Ileum (tissue), 1 donor: ENCODE measurements around a stretch of chr17.

DNA sequence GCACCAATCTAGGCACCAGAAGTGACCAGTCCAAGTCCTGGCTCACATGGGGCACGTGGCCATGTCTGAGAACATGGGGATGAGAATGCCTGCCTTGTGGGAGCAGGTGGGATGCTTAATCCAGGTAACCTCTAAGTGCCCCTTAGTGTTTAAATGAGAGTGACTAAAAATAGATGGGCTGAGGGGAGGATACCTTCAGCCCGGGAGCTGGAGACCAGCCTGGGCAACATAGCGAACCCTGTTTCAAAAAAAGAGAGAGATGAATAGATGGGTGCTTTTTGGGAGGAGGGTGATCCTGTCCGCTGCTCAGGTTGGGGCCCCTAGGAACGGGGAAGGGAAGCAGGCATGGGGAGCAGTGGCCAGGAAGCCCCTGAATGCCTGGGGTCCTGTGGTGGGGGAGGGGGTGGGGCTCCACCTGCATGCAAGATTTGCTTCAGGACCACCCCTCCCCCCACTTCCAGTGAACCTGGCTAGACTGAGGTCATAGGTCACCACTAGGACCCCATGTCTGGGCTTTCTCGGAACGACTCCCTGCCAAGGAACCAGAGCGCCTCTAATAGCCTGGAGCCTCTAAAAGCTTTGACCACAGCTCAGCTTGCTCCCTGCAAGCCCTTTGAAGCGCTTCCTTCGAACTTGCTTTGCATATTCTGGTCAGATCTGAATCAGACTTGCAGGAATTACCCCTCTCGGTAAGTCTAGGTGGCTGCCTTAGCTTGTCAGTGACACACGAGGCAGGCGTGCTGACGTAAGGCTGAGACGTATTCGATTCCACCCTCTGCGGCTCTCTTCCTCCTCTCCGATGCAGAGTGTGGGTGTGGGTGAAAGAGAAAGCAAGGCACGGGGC, 3.8 kb downstream of the SOCS3 start:
- PRO-cap = bidirectional peak, plus-strand start at position 804 of the sequence, minus-strand start at position 782 of the sequence

DNA sequence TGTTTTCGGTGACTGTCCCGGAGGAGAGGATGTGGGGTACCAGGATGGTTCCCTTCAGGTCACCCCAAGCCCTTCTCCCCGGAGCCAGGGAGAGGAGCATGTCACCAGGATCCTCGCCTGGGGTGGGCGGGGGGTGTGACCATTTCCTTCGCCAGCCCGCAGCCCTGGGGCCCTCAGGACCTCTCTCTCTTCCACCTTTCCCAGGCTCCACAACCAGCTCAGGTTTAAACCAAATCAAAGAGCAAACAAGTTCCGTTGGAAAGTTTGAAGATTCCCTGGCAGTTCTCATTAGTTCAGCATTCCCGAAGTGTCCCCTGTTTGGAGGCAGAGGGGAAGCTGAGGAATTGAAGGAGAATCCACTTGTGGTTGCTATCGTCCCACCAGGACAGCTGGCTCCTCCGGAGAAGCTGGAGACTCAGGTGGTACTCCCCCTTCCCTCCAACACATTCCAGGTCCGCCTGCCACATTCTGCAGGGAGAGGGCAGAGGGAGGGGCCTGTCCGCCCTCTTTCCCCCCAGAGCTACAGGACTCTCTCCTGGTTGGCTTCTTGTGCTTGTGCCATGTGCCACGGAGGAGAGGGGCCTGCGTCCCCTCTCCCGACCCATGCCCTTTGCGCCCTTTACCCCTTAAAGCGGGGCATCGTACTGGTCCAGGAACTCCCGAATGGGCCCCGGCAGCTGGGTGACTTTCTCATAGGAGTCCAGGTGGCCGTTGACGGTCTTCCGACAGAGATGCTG, 1.9 kb downstream of the SOCS3 start:
- PRO-cap = no peak

DNA sequence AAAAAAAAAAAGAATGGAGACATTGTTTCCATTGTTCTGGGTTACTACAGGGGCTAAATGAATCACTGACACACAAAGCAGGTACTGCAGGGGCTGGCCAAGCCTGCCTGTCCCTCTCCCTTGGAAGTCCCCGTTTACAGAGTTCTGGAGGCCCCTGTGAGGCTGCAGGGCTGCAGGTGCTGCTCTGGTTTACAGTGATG, 39.1 kb downstream of the DNAH17 start:
- PRO-cap = no peak

GRCh38 chr17:78669606-78669881, 92.3 kb upstream of the DNAH17 start:
- PRO-cap = no peak

- PRO-cap = no peak
These were observed 92.8 kb upstream of the DNAH17 start for GRCh38 chr17:78669882-78670416.

GRCh38 chr17:78679274-78679864, 102.2 kb upstream of the DNAH17 start:
- PRO-cap = no peak

DNA sequence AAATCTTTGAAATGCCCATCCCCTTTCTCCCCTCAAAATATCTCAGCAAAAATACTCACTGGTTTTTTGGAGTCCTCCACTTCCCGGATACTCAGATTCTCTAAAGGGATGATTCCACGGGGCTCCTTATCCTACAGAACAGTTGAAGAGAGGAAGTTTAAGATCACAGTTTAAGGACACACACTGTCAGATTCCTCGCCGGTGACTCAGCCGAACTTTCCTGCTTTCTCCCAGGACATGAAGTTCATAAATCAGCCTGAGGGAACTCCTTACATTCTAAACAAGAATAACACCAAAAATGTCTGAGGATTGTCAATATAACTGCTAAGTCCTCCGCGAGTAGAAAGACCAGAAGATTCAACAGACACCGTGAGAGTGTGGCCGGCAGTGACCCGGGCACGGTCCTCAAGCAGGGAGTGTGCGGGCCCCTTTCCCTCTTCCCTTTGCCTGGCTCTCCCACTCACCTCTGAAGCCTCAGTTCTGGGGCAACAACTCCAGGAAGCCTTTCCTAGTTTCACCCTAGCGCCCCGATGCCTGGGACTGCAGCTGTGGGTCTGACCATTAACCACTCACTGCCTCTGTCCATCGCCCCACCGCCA, 101.1 kb downstream of the CYTH1 start:
- PRO-cap = no peak

GRCh38 chr17:78722821-78724248, 58.7 kb downstream of the CYTH1 start:
- PRO-cap = unidirectional peak, minus-strand start at chr17:78723562

GRCh38 chr17:78726798-78727537, 55.1 kb downstream of the CYTH1 start:
- PRO-cap = no peak

- PRO-cap = bidirectional peak, plus-strand start at chr17:78748989, minus-strand start at chr17:78748819
These were observed 33.3 kb downstream of the CYTH1 start for GRCh38 chr17:78748648-78749291.

DNA sequence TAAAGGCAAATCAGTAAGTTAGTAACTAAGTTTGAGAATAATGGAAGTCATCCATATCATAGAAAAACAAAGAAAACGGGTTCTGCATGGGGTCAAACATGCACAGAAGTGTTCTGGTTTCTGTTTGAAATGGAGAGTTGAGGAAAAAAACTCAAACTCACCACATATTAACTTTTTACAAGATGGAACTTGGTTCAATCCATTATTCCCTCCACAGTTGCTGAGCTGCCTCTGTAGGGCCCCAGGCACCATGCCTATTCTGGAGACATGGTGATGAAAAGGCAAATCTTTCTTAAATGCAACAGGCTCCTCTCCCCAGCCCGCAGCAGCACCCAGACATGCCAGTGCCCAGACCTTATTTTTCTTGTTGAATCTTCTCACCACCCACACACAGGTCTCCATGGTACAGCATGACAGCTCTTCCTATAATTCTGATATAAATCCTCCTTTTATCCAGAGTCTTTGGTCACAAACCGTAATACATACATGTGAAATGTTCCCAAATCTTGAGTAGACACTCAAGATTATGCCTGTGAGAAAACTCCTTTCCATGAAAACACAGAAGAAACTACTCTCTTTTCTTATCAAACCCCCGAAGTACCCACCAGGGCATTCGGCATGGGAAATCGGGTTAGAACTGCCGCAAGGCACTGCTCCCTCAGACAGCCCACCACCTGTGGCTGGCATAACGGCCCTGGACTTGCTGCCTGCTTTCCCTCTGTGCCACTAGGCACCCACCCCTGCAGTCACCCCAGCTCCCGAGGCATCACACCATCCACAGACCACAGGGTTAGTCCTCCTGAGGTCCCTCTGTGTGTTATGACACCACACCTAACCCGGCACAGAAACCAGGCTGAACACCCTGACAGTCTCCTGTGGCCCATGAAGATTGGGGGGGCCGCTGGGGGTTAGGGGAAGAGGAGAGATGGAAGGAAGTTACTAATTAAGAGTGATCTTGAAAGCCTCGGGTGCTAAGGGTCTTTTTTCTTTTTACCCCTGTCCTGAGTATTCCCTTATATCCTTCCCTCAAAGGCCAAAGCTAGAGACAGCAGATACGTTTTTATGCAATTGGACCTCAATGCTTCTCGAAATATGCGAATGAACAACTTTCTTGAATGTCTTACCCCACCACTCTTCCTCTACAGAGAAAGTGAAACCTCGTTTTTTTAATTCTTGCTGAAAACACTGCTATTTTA, 7.3 kb downstream of the CYTH1 start:
- PRO-cap = no peak

DNA sequence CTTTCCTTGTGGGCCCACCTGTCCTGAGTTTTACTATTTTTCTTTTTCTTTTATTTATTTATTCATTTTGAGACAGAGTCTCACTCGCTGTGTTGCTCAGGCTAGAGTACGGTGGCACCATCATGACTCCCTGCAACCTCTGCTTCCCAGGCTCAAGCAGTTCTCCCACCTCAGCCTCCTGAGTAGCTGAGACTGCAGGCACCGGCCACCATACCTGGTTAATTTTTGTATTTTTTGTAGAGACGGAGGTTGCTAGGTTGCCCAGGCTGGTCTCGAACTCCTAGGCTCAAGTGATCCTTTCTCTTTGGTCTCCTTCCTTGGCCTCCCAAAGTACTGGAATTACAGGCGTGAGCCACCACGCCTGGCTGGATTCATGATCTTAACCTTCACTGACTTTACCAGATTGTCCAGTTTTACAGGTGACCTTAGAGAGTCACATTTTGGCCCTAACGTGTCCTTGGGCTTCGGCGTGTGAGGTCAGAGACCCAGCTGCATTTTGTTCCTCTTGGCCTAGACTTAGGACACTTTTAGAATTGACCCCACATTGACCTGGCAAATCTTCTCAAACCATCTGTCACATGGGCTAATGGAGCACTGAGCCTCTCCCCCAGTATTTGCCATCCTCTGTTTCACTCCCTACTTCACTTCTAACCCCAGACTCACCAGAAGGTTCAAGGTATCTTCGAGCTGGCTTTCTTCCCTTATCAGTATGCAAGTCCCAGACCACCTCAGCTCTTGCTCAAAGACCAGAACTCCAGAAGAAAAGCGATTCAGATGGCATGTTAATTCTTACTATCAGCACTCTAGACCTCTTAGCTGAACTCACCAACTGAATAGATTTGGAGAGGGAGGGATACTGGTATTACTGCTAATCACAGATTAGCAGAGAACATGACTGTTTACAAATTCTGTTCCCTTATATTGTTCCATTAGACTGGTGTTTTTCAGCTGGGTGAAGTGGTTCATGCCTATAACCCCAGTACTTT, 1.6 kb upstream of the CYTH1 start:
- PRO-cap = no peak

- PRO-cap = no peak
These were observed 13.9 kb upstream of the CYTH1 start for GRCh38 chr17:78795924-78796485.

DNA sequence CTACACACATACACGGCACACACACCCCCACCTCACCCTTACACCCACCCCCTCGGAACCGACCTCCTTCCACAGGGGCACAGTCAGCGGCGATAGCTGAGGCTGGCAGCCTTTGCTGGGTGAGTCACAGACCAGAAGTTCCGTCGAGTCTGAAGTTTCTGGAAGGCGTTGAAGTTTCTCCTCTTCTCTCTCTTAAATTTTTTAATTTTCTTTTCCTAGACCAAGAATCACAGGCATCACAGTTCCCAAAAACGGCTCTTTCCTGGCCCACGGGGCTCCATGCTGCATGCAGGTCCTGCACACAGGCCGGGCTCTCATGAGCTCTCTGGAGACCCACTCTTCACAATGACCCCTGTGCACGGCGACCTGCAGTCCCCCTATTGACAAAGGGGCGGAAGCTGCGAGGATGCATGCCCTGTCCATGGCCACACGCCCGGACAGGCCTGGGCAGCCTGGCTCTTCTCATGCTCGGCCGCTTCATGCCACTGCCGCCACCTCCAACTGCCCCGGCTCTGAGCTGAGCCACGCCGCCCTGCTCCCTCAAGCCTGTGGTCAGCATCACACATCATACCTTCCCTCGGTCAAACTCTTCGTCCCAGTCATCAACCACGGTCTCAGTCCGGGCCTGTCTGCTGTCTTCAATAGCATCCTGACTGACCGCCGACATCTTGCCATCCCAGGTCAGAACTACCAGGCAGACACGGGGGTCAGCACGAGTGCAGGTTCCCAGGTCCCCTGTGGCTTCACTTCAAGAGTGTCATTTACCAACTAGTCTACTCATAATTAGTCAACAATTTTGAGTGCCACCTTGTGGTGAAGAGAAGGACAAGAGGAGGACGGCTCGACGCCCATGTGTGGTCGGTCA, 16.5 kb upstream of the CYTH1 start:
- PRO-cap = no peak

GRCh38 chr17:78807115-78807787, 25.2 kb upstream of the CYTH1 start:
- PRO-cap = no peak

GRCh38 chr17:78818096-78818485, 22.5 kb downstream of the USP36 start:
- PRO-cap = no peak

DNA sequence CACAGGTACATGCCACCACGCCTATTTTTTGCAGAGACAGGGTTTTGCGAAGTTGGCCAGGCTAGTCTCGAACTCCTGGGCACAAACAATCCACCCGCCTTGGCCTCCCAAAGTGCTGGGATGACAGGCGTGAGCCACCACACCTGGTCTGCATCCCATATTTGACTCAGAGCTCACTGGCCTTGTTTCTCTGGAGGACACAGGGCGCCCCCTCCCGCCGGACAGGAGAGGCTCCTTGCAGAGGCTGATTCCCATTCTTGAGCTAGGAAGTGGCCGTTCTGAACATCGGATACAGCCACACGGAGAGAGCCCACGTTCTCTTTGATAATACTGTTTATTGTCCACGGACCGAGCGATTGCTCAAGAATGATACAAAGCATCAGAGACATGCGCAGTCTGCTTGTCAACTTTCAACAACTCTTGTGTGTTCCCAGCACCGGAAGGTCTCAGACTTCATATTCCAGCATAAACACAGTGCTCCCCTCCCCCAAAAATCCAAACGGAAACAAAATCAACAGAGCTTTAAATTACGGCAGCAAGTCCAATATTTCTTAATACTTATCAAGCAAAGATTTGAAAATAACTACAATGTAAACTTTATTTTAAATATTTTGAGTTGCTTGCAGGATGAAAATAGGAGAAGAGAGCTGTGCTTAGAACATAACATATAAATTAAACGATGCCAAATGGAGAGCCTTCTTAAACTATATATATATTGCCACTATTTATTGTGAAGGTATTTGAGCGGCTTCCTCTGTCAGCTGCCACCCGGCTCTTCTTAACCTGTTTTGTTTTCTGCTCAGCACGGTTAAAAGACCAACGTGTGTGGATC, 12.3 kb upstream of the USP36 start:
- PRO-cap = no peak

DNA sequence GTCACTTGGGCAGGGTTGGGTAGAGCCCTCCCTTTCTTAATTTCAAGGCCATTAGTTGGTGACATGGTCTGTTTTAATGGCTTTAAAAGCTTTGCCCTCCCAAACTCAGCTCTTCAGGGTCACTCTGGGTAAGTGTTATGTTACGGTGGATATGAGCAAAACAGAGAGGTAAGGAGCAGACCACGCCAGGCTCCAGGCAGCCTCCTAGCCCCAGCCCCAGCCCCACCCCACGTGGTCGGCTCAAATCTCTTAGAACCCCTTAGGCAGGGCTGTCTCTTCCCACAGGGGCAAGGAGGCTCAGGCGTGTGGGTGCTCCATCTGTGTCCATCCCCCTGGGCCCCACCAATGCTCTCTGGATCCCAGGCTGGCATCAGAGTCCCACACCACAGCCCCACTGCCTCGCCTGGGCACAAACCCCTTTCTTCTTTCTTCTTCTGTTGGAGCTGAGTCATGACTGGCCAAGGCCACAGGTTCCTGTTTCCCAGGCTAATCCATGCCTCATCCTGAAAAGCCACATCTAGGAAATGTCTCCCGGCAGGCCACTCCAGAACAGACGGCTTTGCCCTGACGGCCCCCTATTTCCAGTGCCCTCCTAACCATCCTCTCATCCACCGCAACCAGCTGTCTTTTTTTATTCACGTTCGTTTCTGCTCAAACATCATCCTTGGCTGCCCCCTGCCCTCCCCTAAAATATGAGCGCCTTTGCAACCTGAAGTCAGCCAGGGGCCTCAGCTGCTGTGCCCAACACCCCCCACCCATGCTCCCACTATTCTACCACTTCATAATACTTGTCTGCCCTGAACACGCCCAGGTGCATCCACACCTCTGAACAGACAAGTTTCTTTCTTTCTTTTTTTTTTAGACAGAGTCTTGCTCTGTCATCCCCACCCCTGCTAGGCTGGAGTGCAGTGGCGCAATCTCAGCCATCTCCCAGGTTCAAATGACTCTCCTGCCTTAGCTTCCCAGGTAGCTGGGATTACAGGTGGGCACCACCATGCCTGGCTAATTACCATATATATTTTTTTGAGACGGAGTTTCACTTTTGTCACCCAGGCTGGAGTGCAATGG, 27.2 kb downstream of the CEP295NL start:
- PRO-cap = no peak

DNA sequence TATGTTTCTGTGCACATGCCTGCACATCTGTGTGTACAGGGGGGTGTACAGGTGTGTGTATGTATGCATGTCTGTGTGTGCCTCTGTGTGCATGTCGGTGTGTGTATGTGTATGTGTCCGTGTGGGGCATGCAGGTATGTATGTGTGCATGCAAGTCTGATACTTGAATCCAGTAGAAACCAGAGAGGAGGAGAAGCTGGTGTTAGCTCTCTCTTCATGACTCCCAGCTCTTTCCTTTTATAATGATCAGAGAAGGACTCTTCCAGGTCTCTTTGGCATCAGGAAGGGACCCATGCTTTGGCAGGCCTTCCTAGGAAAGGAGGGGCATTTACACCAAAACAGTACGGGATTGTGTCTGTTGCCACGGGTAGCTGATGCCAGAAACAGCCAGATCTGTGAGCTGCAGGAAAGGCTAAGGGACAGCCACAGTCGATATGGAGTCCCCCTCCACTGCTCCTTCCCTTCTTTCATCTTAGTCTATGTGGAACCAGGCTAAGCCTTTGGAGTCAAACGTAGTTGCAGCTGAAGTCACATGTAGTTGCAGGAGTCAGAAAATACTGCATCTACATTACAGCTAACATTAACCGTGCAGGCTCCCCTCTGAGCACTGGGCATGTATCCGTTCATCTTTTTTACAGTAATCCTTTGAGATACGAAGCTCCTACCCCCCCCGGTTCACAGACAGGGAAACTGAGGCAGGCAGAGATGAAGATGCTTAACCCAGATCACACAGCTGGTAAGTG, 9.3 kb downstream of the CEP295NL start:
- PRO-cap = no peak

- PRO-cap = no peak
These were observed 3.6 kb downstream of the CEP295NL start for GRCh38 chr17:78899228-78900050.